HL-60 (cell line): Measurements from ENCODE around the gene LRCOL1.

- RRBS, result 96% methylated on average over 6 of the region's 23 CpGs
Measured at GRCh38 chr12:131456781-131457242, 254.1 kb upstream of the SFSWAP start.

GRCh38 chr12:131536600-131536917 lies 174.3 kb upstream of the SFSWAP start:
- RRBS, result no CpG with 5 or more reads among the region's 12 CpGs

- RRBS, result no CpG with 5 or more reads among the region's 12 CpGs
Measured at GRCh38 chr12:131645535-131645855, 65.4 kb upstream of the SFSWAP start.

- RRBS, result no CpG with 5 or more reads among the region's 28 CpGs
Measured at GRCh38 chr12:131713929-131715208, 3.5 kb downstream of the SFSWAP start.

- RRBS, result no CpG with 5 or more reads among the region's 9 CpGs
Measured at GRCh38 chr12:131803926-131804278, 24.3 kb upstream of the MMP17 start.

- RRBS, result 16% methylated on average over 4 of the region's 9 CpGs
Measured at GRCh38 chr12:131872227-131872622, 22.2 kb upstream of the ULK1 start.

- RRBS, result no CpG with 5 or more reads among the region's 38 CpGs
Measured at GRCh38 chr12:131916810-131917505, 12.1 kb upstream of the PUS1 start.

GRCh38 chr12:131933102-131934079 lies 4.3 kb downstream of the PUS1 start:
- RRBS, result no CpG with 5 or more reads among the region's 22 CpGs

DNA sequence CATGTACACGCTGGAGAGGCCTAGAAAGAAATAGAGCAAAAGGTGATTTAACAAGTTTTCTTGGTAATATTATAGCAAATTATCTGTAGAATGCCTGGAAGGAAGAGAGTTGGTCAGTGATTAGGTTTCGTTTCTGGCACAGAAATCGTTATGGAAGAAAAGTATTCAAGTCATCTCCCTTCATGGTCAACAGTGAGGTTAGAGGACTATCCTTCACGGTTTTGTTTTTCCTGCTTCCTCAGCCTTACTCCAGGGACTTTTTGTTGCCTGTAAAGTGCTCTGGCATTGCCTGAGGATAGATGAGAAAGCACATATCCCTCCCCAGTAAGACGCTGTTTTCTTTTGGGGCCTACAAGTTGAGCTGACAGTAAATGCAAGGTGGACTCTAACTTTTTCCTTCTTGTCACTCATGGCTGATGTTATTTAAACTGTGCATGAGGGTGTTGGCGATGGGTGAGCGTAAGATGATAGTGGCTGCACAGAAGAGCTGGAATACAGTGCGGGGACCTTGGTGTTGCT lies 81.3 kb downstream of the EP400 start:
- RRBS, result no CpG with 5 or more reads among the region's 8 CpGs

DNA sequence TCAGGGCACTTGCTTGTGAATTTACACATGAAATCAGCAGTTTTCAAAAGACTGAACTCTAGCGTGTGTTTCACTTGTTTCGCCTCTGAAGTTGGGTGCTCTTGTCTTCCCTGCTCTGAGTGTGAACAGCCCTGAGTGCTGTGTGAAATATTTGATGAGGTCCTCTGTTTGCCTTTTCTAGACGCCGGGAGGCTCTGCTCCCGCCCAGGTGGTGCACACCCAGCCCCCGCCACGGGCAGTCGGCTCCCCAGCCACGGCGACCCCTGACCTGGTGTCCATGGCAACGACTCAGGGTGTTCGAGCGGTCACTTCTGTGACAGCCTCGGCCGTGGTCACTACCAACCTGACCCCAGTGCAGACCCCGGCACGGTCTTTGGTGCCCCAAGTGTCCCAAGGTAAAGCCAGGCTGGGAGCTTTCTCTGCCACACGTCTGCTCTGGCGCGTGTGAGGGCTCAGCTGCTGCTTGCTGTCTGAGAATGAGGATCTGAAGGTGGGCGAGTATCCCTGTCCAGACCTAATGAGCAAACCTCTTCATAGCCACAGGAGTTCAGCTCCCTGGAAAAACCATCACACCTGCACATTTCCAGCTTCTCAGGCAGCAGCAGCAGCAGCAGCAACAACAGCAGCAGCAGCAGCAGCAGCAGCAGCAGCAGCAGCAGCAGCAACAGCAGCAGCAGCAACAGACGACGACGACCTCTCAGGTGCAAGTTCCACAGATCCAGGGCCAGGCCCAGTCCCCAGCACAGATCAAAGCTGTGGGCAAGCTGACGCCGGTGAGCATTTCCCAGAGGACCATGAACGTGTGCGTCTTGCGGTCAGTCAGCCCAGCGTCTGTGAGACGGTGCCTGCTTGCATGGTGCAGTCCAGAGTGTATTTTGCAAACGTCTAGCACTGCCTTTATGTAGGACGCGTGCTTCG lies 81.9 kb downstream of the DDX51 start:
- RRBS, result no CpG with 5 or more reads among the region's 35 CpGs

DNA sequence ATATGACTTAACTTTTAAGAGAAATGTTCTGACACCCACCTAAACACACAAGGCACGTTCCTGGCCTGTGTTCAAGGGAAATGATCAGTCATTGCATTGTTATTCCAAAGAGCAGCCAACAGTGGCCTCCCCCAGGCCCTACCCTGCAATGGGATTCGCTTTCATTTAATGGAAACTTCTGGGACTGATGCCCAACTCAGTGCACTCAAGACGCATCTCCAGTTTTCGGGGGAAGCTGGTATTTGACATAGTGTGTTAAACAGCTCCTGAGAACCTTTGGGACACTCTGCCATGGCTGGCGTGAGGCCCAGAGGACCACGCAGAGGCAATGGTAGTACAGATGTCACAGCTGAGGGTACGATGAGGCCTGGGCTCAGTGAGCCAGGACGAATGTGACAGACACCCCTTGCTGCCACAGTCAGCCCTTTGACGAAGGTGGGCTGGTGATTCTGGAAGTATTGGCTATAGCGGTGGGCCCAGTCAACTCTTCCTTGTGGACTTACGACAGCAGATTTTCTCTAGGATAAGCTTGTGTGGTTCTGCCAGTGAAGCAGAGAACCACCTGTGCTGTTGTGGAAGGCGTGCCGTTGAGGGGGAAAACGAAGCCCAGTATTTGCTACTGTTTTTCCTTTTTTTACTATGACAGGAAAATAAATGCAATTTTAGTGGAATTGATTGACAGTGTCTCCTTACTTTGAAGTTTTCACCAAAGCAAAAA lies 65.7 kb downstream of the DDX51 start:
- RRBS, result no CpG with 5 or more reads among the region's 14 CpGs

- RRBS, result no CpG with 5 or more reads among the region's 18 CpGs
Measured at GRCh38 chr12:132235160-132235719, 91.0 kb downstream of the NOC4L start.

DNA sequence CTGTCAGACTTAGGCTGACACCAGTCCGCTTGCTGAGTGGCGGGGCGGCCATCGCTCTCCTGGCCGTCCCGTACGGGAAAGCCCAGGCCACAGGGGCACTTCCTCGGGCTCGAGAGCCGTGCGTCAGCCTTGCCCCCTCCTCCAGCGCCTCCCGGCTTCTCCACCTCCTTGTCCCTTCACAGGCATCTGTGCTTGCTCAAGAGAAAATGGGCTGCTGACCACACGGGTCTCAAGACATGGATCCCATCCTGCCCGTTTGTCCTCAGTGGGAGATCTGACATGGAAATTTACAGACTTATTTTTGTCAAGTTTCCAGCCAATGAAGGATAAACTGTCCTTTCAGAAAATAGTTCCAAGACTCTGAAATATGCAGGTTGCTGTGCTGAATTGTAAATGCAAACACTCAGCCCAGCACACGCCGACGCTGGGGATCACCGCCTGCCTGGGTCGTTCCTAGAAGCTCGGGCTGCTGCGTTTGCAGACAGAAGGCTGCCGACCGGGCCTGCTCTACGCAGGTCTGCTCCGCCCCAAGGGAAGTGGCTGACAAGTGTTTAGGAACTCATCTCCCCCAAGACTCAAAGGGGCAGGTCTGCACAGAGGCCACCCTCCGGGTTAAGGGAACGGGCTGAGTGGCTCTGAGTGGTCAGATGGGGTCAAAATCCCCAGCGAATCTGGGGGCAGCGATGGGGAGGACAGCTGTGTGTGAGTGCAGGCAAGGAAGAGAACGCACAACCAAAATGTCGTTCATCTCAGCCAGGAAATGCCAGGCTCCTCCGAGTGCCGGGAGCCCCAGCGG lies 6.3 kb downstream of the GALNT9 start:
- RRBS, result 25% methylated on average over 4 of the region's 35 CpGs

DNA sequence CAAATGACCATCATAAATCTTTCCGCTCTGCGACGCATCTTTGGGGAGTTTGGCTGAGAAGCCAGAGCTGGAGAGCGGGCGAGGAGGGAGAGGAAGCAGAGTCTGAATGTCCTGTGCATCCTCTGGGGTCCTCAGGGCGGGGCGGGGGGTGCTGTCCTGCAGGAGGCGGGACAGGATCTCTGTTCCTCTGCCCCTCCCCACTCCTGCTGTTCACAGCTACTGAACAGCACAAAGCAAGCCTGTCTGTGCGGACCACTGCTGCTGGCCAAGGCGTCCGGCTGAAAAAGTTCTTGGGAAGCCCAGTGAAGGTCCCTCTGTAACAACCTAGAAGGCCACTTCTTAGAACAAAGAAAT lies 14.4 kb upstream of the GALNT9 start:
- RRBS, result no CpG with 5 or more reads among the region's 11 CpGs

- RRBS, result no CpG with 5 or more reads among the region's 5 CpGs
Measured at GRCh38 chr12:132467993-132468296, 22.0 kb upstream of the FBRSL1 start.

- RRBS, result 24% methylated on average over 8 of the region's 18 CpGs
Measured at GRCh38 chr12:132494891-132495539, 5.1 kb downstream of the FBRSL1 start.

DNA sequence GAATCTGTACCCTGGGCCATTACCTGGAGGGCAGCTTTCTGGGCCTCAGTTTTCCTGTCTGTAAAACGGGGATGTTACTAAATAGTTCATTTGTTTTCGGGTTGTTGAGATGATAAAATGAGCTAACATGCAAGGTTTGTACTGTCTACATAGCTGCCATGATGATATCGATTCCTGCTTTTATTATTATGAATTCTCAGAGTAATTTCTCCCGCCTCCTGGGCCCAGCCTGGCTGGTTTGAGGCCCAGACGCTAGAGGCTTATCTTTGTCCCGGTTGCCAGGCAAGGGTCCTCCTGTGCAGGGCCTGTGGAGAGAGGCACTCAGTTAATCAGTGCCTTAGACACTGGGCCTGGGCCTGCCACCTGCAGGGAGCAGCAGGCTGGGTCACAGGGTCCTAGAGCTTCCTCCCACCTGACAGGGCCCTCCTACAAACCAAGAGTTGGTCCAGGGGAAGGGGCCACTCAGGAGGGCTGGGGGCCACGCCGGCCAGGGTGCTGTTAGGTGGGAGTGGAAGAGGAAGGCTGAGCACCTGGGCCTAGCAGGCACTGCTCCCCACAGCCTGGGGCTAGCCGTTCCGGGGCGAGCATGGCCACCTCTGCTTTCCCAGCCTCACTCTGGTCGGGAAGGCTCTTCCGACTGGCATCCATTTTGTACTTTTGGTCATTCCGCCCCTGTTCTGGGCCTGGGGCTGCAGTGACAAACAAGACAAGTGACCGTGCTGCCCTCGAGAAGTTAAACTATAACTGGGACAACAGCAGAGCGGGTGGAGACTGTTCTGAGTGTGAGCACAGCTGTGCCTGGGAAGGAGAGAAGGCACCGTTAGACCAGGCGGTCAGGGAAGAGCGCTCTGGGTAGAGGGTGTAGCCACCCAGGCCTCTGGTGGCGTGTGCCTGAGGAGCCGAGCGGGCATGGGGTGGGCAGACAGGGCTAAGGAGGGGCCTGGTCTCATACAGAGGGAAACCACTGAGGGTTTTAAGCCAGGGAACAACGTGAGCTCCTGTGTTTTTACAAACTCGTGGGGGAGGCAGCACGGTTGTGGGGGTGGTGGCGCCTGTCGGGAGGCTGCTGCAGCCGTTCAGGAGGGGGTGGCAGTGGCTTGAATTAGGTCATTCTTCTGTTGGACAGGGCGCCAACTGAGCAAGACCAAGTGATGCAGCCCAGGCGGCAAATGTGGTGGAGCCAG lies 27.2 kb downstream of the FBRSL1 start:
- RRBS, result 100% methylated on average over 2 of the region's 31 CpGs

DNA sequence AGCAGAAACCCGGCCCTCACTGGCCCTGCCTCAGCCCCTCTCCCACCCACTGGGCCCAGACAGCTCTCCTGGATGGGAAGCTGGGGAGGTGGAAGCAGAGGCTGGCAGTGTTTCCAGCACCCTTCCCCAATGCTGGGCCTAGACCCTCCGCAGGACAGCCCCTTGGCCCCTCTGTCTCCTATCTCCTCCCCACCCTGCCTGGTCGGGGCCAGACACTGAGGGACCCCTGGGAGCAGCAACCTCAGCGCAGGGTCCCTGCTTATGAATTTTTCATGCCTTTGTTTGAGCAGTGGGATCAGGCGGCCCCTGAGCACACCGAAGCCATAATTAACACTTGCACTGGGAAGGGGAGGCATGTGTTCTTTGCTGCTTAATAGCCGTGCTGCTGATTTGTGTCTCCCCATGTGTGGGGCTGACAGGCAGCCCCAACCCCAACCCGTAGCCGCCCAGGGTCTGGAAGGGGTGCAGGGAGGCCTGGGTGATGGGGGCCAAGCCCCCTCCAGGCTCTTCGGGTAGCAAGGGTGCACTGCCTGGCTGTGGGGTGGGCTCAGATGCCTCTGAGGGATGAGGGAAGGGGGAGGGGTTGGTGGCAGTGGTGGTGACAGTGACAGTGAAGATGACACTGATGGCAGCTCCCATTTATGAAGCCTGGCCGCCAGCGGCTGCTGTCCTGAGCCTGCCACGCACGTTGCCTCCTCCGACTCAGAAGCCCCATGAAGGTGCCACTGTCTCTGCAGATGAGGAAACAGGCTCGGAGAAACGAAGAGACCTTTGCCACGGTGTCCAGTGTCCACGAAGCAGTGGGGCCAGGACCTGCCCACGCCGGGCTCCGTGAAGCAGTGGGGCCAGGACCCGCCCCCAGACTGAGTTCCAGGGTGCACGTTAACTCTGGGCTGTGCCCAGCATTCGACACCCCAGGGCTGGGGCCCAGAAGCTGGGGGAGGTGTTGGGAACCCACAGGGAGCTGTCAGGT lies 52.9 kb downstream of the FBRSL1 start:
- RRBS, result no CpG with 5 or more reads among the region's 25 CpGs

GRCh38 chr12:132577661-132579029 lies 32.2 kb downstream of the LRCOL1 start:
- RRBS, result no CpG with 5 or more reads among the region's 39 CpGs

- RRBS, result no CpG with 5 or more reads among the region's 37 CpGs
Measured at GRCh38 chr12:132610228-132611018, at the start of gene LRCOL1. TSS of gene LRCOL1 (minus strand) at chr12:132610582.